OCI-LY7 (cell line): Measurements from ENCODE around the genes RCN3, PRRG2 and SCAF1.

- PRO-cap = no peak
- RAMPAGE, long total RNA = no peak
Observed at GRCh38 chr19:49438227-49438695, 3.1 kb downstream of the SLC17A7 start.

DNA sequence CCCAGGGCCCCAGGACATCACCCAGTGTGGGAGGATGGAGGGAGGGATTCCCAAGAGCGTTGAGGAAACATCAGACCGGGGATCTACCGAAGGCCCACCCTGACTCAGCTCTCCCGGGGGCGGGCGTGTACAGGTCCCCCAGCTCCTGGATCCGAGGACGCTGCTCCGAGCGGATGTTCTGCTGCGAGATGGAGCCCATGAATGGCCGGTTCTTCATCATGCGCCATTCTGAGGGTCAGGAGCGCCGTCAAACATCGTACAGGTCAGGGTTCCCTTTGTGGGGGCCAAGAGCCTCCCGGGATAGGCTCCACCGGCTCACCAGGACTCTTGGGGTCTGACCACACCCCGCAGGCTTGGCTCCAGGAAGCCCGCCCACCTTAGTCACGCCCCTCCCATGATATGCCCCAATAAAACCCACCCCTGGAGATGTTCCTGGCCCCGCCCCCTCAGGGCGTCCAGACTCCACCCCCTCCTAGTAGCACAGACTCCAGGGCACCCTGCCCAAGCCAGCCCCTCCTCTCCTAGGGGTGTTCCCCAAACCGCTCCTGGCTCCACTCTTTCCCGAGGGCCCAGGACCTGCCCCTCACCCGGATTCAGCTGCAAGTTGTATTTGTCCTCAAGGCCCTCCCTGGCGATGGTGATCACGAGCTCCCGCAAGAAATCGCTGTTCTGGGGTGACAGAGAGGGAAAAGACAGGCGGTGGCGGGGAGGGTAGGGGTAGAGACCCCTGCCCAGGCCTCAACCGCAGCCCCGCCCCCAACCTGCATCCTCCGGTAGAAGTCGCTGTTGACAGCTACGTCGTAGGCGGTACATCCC is 4.2 kb downstream of the PIH1D1 start:
- PRO-cap = no peak
- RAMPAGE, long total RNA = no peak

- PRO-cap = no peak
- RAMPAGE, long total RNA = no peak
Observed at GRCh38 chr19:49490699-49491728, 3.6 kb downstream of the RPL13A start.

GRCh38 chr19:49527605-49528110 is at the start of gene RCN3:
Gene RCN3, plus strand, starts transcription at chr19:49528003.
- PRO-cap = no peak
- RAMPAGE, long total RNA = no peak

GRCh38 chr19:49580899-49581559 is at the start of gene PRRG2:
Gene PRRG2, plus strand, starts transcription at chr19:49581316.
- PRO-cap = no peak
- RAMPAGE, long total RNA = no peak

- PRO-cap = no peak
- RAMPAGE, long total RNA = no peak
Observed at GRCh38 chr19:49592295-49592680, 1.3 kb downstream of the PRR12 start.

DNA sequence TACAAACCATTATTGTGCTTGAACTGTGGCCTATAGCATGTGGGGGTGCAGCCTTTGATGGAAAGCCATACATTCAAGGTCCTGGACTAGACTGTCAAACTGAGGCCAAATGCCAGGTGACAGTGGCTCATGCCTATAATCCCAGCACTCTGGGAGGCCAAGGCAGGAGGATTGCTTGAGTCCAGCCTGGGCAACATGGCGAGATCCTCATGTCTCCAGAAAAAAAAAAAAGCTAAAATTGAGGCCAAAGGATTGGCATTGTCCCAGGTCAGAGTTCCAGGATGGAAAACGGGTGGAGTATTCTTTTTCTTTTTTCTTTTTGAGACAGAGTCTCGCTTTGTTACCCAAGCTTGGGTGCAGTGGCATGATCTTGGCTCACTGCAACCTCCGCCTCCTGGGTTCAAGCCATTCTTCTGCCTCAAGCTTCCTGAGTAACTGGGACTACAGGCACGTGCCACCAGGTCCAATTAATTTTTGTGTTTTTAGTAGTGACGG is 10.6 kb downstream of the RRAS start:
- PRO-cap = no peak
- RAMPAGE, long total RNA = no peak

DNA sequence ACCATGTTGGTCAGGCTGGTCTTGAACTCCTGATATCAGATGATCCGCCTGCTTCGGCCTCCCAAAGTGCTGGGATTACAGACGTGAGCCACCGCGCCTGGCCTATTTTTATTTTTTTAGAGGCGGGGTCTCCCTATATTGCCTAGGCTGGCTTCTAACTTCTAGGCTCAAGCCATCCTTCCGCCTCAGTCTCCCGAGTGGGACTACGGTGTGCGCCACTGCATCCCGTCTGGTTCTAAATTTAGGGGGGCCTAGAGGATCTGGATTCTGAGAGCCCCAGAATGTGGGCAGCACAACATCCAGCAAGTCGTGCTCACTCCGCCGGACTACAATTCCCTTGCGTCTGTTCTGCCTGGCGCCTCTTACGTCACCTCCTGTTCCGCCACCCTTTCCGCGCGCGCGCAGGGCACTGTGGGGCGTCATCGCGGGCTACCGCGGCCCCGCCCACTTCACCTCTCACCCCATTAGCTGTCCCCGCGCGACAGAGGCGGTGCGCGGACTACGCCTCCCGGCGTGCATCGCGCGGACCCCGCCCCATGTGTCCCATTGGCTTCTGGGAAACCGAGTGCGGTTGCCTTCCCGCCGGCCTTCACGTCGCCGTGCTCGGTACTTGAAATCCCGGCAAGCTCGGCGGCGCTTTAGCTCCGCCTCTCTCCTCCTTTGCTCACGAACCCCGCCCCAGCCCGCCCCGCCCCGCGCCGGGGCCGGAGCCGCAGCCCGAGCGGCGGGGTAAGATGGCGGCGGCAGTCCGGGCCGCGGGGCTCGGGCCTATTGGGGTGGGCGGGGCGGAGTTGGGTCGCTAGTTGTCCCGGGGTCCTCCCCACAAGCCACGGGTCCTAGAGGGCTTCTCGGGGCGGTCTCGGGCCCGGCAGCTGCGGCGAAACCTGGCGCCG is at the start of gene SCAF1:
Gene SCAF1 (plus strand): TSS at position 696 of the 893 bp plus-strand sequence.
- PRO-cap = bidirectional peak, plus-strand start at position 547 of the sequence, minus-strand start at position 330 of the sequence; unidirectional peak, plus-strand start at position 715 of the sequence
- RAMPAGE, long total RNA = start-site peak on the minus strand centred at position 334 of the sequence, 39 bp wide, 9 and 6 reads in 2 replicates; start-site peak on the plus strand centred at position 708 of the sequence, 25 bp wide, 55 and 18 reads in 2 replicates

- PRO-cap = no peak
- RAMPAGE, long total RNA = no peak
Observed at GRCh38 chr19:49687502-49688545, 1.6 kb upstream of the ADM5 start.

GRCh38 chr19:49802806-49803426 is 10.2 kb downstream of the FUZ start:
- PRO-cap = no peak
- RAMPAGE, long total RNA = no peak

- PRO-cap = no peak
- RAMPAGE, long total RNA = no peak
Observed at GRCh38 chr19:49808008-49808549, 5.0 kb downstream of the FUZ start.

- PRO-cap = no peak
- RAMPAGE, long total RNA = no peak
Observed at GRCh38 chr19:49856015-49856400, 11.4 kb downstream of the PNKP start.

- PRO-cap = no peak
- RAMPAGE, long total RNA = no peak
Observed at GRCh38 chr19:49927483-49928142, 1.4 kb upstream of the ATF5 start.

DNA sequence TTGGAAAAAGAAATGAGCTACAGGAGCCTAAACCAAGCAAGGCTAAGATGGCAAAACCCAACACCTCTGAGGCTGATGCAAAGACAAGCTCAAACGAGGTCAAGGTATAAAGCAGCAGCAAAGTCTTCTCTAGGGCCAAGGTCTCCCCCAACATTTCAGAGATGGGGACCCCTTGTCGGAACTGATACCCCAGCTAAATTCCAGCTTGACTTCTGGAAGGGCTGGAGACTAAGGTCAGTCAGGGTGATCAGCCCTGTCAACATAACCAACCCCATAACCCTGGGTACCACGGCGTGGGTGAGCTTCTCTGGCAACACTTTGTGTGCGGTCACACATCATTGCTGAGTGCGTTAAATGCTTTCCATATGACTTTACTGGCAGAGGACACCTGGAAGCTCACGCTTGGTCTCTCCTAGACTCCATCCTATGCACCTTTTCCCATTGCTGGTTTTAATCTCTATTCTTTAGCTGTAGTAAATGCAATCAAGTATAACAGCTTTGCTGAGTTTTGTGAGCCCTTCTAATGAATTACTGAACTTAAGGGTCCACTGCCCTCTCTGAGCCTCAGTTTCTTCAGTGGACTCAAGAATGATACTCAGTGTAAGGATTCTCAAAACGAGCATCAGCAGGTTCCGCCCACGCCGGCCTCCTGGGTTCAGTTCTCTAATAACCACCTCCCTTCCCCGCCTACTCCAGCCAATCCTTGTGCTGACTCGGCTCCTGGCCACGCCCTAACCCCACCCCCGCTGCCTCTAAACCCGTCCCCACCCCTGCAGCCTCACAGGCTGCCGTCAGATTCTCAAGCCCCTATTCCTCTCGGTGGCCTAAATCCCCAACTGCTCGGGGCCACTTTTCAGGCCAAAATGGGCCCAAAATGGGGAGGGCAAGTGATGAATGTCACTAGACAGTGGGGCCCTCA is 24.3 kb downstream of the ZNF473 start:
- PRO-cap = no peak
- RAMPAGE, long total RNA = no peak

- PRO-cap = no peak
- RAMPAGE, long total RNA = no peak
Observed at GRCh38 chr19:50281299-50282126, 47.7 kb downstream of the KCNC3 start.

DNA sequence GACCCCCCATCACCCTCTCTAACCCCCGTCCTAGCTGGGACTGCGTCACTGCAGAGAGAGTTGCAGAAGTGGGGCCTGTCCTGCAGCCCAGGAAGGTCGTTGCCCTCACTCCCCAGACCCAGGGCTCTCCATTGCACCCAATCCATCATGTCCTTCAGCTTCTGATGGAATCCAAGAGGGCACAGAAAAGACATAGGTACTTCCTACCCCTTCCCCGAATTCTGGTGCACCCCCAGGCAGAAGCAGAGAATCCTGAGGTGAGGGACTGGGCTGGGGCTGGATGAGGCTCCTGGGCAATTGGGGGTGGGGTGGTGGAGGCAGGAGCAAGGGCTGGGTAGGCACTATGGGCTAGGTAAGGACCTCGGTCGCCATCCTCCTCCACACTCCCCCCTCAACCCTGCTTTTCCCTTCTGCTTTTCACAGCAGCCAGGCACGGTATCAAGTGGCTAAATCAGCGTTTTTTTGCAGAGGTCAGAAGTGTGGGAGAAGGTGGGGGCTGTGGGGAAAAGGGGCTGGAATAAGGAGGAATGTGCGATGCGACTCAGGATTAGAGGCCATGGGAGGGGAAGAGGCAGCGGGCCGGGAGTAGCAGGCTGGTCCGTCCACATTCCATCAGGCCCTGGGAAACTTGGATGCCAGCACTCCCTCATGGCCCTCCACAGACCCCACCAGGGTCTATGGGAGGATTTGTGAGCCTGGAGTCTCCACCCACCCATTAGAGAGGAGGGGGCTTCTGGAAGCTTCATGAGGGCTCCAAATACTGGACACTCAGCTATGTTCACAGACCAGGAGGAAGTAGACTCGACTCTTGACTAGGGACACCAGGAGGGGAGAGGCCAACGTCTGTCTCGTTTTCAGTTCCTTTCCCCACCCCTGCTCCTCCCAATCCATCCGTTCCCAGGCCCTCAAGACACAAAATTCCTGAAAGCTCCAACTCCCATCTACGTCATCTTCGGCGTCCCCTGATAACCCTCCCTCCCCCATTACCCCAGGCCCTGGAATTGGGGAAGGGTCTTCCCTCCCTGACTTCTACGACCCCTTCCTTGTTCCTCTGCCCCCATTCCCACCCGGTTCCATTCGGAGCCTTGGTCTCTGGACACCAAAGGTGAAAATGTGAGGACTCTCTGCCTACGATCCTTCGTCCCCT is 3.1 kb upstream of the KCNC3 start:
- PRO-cap = no peak
- RAMPAGE, long total RNA = no peak

- PRO-cap = no peak
- RAMPAGE, long total RNA = no peak
Observed at GRCh38 chr19:50341029-50341272, 11.8 kb upstream of the KCNC3 start.

DNA sequence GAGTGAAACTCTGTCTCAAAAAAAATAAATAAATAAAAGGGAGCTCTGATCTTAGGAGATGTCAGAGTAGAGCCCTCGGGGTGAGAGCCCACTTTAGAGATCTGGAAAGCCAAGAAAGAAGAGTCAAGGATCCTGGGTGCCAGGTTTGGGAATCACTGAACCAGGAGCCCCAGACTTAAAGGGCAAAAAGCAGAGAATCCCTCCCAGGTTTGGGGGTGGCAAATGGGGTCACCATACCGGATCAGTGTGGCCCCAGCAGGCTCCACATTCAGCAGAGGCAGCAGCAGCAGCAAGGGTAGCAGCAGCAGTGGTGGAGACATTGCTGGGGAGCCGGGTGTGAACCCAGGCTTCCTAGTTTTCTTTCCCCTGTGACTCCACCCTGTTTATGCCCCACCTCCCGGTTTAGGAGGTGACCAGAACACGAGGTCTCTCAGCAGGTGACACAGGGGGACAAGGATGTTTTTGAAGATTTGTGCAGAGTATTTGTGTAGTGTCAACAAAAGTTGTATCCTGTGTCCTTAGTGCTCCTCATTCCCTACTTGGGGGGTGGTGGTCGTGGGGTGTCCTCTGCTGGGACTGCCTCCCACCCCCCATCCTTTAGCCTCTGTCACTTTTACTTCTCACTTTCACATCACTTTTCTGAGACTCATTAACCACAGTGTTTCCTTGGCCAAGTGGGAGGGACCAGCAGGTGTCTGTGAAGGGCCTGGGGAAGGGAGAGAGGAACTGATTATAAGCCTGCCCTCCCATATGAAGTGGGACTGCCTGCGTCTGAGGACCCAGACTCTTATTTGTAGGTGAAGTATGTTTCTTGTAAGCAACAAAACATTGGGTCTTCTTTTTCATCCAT is 15.5 kb upstream of the KCNC3 start:
- PRO-cap = bidirectional peak, plus-strand start at position 749 of the sequence, minus-strand start at position 312 of the sequence
- RAMPAGE, long total RNA = no peak

DNA sequence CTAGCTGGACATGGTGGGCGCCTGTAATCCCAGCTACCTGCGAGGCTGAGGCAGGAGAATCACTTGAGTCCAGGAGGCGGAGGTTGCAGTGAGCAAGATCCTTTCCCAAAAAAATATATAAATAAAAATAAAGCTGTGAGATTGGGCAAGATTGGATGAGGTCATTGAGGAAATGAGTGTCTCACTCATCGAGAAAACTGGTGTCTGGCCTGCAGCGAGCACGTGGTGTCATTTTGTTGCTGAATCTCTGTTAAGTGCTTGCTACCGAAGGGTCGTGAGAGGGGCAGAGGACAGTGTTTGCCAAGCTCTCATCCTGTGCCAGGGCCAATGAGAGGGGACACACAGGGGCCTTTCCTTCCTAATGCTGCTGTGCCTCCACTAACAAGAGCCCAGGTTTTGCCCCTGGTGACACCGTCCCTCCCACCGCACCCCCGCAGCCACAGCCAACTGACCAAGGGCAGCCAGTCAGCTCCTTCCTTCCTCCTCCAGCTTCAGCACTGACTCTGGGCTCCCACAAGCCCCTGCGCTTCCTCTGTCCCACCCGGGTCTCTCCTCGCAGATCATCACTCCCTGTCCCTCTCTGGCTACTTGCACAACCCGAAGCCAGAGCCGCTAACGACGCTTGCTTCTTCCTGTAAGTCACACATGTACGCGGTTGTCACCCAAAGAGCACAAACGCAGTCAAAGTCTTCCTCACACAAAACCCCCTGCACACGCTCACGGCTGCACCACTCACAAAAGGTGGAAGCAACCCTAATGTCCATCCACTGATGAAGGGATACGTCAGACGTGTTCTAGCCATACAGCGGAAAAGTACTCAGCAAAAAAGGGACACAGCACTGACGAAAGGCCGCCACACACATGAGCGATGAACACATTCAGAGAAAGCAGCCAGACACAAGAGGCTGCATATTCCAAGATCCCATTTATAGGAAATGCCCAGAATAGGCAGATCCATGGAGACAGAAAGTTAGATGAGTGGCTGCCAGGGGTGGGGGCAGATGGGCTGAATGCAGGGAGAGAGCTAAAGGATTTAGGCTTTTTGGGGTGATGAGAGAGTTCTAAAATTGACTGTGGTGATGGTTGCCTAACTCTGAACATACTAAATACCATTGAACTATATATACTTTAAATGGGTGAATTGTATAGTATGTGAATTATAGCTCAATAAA is 3.4 kb downstream of the POLD1 start:
- PRO-cap = no peak
- RAMPAGE, long total RNA = no peak

- PRO-cap = no peak
- RAMPAGE, long total RNA = no peak
Observed at GRCh38 chr19:50430699-50431539, 1.8 kb upstream of the MYBPC2 start.